HGPS cell (cell line): ENCODE measurements around a stretch of chr6.

GRCh38 chr6:83976464-83976807 lies 57.1 kb upstream of the MRAP2 start:
- RRBS, result no CpG with 5 or more reads among the region's 3 CpGs

GRCh38 chr6:83993029-83993419 lies 40.5 kb upstream of the MRAP2 start:
- RRBS, result no CpG with 5 or more reads among the region's 2 CpGs

- RRBS, result no CpG with 5 or more reads among the region's 1 CpG
Measured at GRCh38 chr6:84411367-84411740, 183.9 kb upstream of the CEP162 start.

GRCh38 chr6:84773185-84774190 lies 9.1 kb upstream of the TBX18 start:
- RRBS, result 2% methylated on average over 36 of the region's 83 CpGs

DNA sequence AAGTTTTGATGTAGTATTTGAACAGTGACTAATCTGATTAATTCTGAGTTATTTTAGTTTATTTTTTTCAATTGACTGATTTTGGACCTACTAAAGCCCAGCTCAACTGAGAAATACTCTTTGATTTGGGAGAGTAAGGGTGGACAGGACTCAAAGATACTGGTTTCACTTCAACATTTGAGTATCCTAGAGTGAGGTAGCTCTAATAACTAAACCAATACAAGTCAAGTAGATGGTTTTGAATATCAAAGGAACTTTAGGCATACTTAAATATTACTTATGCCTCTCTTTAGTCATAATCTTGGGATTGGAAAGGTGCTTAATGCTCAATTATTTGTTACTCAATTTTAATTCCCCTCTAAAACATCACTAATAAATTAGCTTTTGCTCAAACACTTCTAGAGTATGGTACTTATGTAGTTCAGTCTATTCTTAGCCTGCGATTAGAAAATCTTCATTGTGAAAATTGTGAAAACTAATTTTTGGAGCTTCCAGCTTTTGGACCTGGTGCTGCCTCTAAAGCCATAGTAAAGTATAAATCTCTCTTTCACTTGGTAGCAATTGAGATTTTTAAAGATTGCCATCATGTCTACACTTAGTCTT lies 65.8 kb downstream of the ZNF292 start:
- RRBS, result no CpG with 5 or more reads among the region's 1 CpG

GRCh38 chr6:87848331-87848993 lies 146.4 kb upstream of the AKIRIN2 start:
- RRBS, result no CpG with 5 or more reads among the region's 5 CpGs

DNA sequence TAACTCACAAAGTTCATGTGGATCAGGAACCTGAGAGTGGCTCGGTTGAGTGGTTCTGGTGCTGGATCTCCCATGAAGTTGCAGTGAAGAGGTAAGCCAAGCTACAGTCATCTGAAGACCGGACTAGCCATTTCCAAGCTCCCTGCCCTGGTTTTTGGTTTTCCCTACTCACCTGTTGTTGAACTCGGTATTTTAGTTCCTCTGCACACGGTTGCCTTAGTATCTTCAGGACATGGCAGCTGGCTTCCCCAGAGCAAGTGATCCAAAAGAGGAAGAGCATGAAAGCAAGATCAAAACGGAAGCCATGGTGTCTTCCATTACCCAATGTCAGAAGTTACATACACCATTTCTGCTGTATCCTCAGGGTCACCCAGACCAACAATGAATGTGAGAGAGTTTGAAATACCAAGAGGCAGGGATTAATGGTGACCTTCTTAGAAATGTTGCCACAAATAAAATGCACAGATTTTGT lies 276.6 kb upstream of the CNR1 start:
- RRBS, result no CpG with 5 or more reads among the region's 5 CpGs

DNA sequence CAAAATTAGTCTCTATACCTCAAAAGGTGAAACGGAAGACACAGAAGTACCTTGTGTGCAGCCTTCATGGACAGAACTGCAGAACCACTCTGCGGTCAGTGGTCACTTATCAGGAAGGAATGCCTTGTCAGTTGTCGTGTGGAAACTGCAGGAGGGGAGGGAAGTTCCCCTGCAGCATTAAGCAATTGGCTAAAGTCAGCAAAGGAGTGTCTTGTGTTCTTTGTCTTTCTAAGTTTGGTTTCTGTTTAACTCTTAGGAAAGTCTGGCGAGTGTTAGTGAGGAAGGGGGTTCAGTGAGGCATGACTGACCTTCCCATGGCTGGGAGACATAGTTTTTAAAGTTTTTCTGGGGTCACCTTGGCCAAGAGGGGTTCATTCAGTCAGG lies 6.5 kb upstream of the GABRR2 start:
- RRBS, result no CpG with 5 or more reads among the region's 4 CpGs

GRCh38 chr6:89375386-89376081 lies 23.0 kb upstream of the UBE2J1 start:
- RRBS, result no CpG with 5 or more reads among the region's 3 CpGs

DNA sequence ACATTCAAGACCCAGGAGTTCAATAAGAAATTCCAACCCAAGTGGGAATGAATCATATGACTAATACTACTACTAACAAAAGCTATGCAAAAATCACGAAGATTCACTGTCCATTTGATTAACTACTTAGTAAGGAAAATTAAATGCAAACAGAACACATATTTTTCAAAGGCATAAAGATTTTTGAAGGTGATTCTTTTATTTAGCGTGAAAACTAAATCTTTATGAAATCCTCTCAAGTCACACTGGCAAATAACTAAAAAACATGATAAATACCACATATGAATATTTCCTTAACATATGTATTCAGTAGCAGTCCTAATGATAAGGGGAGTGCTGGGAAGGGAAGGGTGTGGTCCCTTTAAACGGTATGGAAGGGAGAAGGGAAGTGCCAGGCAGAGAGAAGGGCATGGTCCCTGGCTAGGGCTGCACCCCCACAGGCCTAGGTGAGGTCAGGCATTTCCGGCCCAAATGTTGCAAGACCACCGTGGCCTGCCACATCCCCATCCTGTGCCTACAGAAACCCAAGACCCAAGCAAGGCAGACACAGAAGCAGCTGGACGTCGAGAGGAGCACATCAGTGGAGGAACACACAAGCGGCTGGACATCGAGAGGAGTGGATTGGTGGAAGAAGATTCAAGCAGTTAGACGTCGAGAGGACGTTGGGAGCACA lies 6.1 kb downstream of the RRAGD start:
- RRBS, result no CpG with 5 or more reads among the region's 12 CpGs

DNA sequence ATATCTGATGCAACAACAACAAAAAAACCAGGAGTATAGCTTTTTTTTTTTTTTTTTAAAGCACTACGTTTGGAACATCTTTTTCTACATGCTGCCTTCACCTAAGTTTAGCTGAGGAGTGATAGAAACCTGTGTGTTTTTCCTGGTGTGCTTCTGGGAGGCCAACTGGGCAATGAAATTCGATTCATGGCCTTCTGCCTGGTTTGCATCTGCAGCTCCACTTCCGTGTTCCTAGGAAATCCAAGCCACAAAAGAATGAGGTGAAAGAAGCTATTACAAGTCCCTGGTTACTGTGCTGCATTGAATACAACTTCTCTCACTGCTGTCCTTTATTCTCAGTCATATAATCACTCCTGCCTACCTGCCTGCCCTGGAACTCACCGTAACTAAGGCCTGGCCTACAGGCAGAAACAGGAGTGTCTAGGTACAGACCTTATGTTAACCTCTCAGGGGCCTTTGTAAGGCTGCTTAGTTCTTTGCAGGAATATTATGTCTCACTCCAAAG lies 18.1 kb upstream of the LYRM2 start:
- RRBS, result no CpG with 5 or more reads among the region's 4 CpGs

DNA sequence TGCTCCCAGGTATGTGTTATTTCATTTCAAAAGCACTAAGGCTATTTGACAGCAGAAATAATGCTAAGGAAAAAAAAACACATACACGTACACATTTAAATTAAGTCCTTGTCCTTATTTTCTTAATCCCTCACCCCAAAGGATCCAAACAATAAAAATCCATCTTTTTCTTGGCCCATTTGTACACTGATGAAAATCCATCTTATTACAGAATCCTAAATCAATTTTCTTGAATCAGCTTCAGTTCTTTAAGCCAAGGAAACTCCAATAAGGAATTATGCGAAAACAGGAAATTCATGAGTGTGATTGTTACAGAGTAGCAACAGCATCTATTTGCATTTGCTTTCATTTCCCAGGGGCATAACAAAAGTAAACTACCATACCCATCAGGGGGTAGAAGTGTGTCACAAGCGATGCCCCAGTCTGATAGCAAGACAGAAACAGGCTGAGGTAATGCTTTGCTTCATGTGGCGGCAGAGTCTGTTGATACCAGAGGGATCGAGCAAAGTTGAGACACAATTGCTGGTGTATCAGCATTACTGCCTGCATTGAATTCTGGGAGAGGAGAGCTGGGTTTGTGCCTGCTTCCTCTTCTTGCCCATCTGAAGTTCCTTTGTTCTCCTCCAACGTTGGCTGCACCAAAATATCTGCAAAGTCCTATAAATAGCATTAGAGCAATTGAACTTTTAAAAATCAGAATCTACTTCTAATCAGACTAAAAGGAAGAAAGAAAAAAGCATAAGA lies 51.1 kb upstream of the LYRM2 start:
- RRBS, result no CpG with 5 or more reads among the region's 6 CpGs

- RRBS, result no CpG with 5 or more reads among the region's 4 CpGs
Measured at GRCh38 chr6:89868190-89869093, 25.8 kb upstream of the GJA10 start.

GRCh38 chr6:89952714-89953309 lies 58.5 kb downstream of the GJA10 start:
- RRBS, result no CpG with 5 or more reads among the region's 6 CpGs

DNA sequence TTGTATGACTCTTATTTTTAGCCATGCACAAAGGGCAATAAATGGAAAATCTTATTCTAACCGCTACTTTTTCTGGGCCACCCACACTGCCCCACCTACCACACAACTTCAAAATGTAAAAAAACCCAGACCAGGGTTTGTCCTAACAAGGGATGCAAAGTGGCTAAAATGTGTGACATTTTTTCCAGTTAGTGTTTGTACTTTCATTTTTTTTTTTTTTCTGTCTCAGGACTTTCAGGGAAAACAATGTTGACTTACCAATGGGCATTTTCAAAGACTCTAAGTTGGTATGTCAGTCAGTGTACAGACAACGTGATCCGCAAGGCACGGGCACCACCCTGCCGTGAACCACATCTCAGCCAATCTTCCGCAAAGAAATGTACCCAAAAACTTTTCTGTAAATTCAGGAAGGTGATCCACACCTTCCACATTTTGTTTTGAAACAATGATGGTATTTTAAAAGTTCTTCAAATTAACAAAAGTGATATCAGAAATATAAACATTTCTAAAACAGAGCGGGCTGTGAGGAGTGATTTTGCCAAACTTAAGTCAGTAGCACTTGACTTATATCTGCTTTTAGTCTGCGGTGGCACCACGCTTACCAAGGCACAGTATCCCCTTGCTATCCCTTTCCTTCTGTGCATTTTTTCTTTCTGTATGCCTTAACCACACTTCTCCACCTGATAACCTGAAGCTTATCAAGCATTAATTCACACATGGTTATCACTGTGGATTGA lies 185.6 kb downstream of the GJA10 start:
- RRBS, result no CpG with 5 or more reads among the region's 9 CpGs

DNA sequence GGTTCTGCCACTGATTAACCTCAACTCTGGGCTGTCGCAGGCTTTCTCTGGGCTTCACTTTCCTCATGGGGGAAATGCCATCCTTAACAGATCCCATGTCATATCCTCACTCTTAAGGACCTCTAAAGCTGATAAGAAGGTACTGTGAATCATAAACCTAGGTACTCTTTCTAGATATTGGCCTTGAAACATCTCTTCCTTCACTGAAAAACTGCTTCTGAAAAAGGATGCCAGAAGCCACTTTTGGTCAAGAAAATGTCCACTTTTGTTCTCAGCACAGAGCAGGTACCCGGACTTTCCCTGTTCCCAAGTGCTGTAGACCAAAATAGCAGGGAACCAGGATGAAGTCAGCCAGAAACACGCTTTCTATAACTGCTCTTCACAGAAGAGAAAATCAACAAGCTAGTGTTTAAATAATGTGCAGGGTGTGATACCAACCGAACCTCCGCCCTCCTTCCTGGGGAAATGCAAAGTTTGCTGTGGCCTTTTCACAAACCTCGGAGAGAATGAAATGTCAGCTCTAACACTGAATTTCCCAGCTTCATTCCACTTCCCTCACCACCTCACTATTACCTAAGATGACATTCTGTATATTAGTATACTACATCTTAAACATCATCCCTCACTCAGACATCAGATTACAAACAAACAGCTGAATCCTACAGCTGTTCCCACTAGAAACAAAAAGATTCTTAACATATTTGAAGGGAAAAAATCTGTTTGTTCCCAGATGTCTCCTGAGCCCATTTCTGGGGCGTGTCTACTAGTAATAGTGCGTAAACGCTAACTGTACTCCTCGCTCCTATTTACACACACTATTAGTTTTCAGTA lies 118.7 kb downstream of the BACH2 start:
- RRBS, result no CpG with 5 or more reads among the region's 10 CpGs

- RRBS, result no CpG with 5 or more reads among the region's 6 CpGs
Measured at GRCh38 chr6:90304237-90304784, 7.7 kb upstream of the BACH2 start.

GRCh38 chr6:90369240-90369607 lies 72.6 kb upstream of the BACH2 start:
- RRBS, result no CpG with 5 or more reads among the region's 7 CpGs